Heart (tissue), 3 donors: ENCODE measurements around the gene DZIP1.

DNA sequence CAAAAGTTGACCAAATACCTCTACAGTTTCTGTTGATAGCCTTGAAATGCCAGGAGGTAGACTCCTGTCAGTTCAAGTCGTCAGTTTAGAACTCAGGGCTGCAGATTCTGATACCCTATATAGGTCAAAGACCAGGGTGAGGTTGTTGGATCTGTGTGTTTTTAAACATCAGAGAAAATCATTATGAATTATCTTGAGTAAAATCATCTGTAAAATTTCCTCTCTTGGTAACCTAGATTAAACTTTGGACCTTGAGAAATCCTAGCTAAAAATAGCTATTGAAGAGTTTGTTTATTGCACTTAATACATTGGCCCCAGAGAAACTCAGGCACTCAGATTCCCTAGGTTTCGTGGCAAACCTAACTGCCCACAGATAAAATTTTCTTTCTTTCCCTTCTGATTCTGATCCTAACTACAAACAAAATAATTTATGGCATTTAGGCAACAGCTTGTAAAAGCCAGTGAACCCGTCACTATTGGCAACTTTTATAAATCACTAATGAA lies 102.3 kb downstream of the GPC6 start:
- RAMPAGE, long total RNA, 2 experiments: no peak in any of the 2 experiments

- RAMPAGE, long total RNA, 2 experiments: no peak in any of the 2 experiments
Observed at GRCh38 chr13:94154323-94154676, 325.2 kb downstream of the DCT start.

DNA sequence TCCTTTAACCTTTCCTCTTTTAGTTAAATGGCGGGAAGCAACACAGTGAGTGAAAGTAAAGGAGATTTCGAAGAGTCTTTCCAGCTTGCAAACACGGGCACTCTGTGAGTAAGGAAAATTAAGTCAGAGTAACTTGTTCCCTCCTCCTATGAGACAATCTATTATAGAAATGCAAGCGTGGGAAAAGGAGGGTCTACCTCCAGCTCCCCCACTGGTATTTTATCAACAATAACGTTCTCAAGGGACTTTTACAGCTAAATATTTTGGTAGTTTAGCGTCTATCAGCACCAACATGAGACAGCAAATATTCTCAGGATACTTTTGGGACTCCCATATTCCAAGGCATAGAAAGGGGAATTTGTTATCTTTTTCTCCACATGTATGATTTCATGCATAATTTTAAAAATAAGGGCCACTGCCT lies 152.7 kb downstream of the DCT start:
- RAMPAGE, long total RNA, 2 experiments: no peak in any of the 2 experiments

- RAMPAGE, long total RNA, 2 experiments: start-site peak on the minus strand in 1 of 2 experiments, at chr13:94549388-94549397 at its widest, 20 reads per replicate
Observed at GRCh38 chr13:94548806-94549684, 46.9 kb downstream of the TGDS start.

- RAMPAGE, long total RNA, 2 experiments: no peak in any of the 2 experiments
Observed at GRCh38 chr13:94599666-94600387, 1.8 kb upstream of the GPR180 start.

GRCh38 chr13:94967505-94968352 lies 255.4 kb upstream of the SOX21 start:
- RAMPAGE, long total RNA, 2 experiments: no peak in any of the 2 experiments

GRCh38 chr13:95300231-95300482 lies 1.1 kb downstream of the ABCC4 start:
- RAMPAGE, long total RNA, 2 experiments: no peak in any of the 2 experiments

DNA sequence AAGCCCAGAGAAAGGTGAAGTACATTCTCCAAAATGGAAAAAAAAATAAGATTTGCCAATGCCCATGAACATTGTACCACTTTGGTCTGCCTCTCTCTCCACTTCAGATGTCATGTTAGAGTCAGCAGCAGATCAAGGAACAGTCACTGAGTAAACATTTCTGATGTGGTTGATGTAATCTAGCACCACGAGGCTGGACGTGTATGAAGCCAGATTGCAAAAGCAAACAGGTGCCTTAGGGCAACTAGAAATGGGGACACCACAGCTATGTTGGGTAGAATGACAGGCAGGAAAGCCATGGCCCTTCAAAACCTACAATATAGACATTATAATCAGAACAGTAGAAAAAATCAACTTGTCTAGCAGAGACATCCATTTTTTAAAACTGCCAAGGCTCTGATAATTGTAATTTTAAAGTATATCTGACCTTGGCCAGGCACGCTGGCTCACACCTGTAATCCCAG lies 13.2 kb upstream of the ABCC4 start:
- RAMPAGE, long total RNA, 2 experiments: no peak in any of the 2 experiments

DNA sequence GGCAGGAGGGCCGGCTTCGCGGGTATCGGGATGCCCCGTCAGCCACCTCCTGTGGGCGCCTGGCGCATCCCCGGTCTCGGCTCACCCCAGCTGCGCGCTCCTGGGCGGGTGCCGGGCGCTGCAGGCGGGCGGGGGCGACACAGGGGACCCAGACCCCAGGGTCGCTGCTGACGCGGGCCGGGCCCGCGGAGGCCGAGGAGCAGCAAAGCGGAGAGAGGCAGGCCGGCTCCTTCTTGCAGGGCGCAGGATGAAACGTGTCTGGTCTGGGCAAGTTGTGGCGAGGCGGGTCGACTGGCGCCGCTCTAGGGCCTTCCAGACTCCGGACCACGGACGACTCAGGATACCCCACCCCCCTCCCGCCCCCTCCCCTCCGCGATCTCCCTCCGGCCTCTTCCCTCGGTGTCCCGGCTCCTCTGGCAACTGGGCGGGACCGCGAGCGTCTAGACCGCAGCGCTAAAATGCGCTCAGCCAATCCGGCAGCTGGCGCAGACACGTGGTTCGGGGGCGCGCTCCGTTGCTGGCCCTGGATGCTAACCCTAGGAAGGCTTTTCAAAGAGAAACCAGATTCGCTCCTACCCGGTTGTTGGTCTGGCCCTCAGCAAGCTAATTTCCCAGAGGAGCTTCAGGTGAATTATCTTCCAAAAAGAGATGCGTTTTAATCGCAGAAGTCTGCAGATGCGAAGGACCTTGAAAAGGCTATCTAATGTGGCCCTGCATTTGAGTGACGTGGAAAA lies at the start of gene DZIP1:
Gene DZIP1 (minus strand): TSS at position 415 of the 734 bp plus-strand sequence.
- RAMPAGE, long total RNA, 2 experiments: no peak in any of the 2 experiments

DNA sequence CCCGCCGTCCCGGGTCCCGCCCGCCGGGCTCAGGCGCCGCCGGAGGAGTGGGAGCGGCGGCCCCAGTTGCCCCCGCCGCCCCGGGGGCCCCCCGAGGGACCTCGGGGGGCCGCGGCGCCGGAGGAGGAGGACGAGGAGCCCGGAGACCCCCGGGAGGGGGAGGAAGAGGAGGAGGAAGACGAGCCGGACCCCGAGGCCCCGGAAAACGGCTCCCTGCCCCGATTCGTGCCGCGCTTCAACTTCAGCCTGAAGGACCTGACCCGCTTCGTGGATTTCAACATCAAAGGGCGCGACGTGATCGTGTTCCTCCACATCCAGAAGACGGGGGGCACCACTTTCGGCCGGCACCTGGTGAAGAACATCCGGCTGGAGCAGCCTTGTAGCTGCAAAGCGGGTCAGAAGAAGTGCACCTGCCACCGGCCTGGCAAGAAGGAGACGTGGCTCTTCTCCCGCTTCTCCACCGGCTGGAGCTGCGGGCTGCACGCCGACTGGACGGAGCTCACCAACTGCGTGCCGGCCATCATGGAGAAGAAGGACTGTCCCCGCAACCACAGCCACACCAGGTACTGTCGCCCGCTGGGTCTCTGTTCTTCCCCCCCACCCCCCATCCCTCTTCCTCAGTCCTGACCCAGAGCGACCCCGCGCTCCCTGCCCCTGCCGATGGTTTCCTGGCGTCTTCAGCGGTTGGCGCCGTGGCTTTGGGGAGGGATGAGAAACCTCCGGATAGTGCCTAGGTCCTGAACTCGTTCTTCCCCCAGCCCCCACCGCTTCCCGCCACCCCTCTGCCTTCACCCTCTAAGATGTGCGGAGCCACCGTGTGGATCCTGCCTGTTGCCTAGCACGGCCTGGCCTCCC lies 1.3 kb downstream of the HS6ST3 start:
- RAMPAGE, long total RNA, 2 experiments: no peak in any of the 2 experiments

DNA sequence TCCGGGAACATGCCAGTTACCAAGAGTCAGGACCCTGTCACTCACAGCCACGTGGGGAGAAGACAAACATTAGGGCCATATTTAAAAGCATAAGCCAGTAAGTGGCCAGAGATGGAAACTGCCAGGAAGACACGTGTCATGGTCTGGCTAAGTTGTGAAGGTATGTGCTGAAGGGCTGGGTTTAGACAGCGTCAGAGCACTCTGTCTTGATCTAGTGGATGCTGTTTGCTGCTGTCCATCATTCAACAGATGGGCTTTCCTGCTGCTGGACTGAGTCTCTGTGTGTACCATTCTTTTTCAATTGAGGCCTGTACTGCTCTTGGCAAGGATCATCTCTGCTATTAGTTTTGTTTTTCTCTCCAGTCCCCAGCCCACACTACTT lies 128.6 kb downstream of the HS6ST3 start:
- RAMPAGE, long total RNA, 2 experiments: no peak in any of the 2 experiments

- RAMPAGE, long total RNA, 2 experiments: no peak in any of the 2 experiments
Observed at GRCh38 chr13:96636411-96636898, 357.8 kb downstream of the OXGR1 start.

DNA sequence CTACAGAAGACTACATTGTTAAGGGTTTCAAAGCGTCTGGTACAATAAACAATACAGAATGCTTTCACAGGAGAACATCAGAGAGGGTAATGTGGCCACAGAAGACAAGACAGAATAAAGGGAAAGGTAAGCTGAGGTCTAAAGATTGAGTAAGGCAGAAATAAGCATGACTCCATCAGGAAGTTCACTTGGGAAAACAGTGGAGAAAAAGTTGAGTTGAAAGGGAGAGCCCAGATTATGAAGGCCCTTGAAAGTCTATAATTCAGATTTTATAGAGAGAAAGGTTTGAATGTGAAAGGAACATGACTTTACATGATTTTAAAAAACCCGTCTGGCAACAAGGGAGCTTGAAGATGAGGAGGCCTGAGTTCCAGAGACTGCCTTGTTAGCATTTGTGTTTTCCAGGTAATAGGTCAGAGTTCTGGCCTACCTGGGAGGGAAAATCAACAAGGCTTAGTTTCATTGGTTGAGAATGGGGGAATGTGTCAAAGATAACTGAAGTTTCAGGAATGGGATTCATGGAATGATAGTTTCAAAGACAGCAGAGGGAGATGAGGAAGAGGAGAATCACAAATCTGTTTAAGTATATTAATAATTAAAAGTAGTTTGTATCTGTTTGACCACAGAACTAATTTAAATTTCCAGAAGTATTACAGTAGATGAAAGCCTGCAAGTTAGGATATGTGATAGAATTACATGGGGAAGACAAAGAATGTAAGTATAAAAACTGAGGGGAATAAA lies 1.7 kb upstream of the MBNL2 start:
- RAMPAGE, long total RNA, 2 experiments: no peak in any of the 2 experiments

- RAMPAGE, long total RNA, 2 experiments: no peak in any of the 2 experiments
Observed at GRCh38 chr13:97223104-97223987, 1.2 kb downstream of the MBNL2 start.

- RAMPAGE, long total RNA, 2 experiments: no peak in any of the 2 experiments
Observed at GRCh38 chr13:97224886-97225429, 2.8 kb downstream of the MBNL2 start.

GRCh38 chr13:97269599-97270295 lies 47.6 kb downstream of the MBNL2 start:
- RAMPAGE, long total RNA, 2 experiments: no peak in any of the 2 experiments

- RAMPAGE, long total RNA, 2 experiments: no peak in any of the 2 experiments
Observed at GRCh38 chr13:97327316-97327837, 105.2 kb downstream of the MBNL2 start.

DNA sequence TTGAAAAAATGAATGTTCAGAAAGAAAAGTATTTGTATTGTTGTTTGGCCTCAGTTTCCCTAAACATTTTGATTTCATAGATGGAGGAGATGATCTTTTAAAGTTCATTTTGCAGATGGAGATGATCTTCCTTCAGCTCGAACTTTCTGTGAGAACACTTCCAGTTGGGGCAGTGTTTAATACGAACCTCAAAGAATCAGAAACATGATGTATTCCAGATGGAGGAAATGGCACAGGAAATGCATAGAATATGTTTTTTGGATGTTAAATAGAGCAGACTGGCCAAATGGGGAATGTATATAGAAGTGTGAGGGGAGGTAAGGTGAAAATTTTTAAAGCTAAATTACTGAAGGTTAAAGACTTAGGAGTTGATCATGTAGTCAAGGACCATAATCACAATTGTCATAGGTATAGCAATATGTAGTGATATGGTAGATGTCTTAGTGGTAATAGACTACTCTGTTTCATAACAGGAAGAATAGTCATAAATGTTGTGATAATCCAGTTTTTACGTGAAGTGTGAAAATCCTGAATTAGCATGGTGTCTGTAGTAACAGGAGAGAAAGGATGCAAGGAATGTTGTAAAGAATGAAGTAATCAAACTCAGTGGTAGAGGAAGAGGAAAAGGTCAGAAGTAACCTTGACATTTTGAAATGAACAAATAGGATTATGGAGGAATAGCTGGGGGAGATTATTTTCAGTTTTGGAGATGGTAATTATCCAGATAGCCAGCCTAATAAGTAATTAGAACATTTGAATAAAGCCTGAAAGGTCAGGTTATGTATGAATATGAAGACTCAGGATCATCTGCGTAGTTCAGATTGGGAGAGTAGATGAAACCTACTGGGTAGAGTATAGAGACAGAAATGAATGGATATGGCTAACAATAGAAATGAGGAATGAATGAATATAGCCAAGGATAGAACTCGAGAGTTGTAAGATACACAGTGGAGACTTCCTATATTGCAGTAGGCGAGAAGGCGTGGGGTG lies 5.2 kb downstream of the RAP2A start:
- RAMPAGE, long total RNA, 2 experiments: no peak in any of the 2 experiments

DNA sequence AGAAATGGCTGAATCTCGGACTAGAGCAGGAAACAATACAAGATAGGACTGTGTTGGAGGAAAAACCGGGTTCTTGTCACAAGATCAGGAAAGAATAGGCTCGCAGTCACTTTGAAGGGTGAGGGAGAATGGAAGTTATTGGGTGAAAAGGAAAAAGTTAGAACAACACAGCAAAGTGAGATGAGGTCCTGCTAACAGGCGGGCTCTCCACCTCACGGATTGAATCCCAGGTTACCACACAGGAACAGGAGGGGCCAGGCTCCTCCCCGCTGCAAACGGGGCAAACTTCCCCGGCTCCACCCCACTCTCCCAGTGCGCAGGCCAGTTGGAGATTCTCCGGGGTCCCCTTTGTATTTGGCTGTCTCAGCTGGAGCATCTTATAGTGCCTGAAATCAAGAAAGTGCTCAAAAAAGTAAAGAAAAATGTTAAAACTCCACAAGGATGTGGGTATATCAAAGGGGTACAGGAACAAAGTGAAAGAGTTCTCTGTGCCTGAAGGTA lies 78.3 kb upstream of the IPO5 start:
- RAMPAGE, long total RNA, 2 experiments: no peak in any of the 2 experiments

DNA sequence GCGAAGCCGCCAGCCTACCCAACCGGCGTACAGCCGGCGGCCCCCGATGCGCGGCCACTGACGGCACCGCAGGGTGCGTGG lies 22.7 kb downstream of the IPO5 start:
- RAMPAGE, long total RNA, 2 experiments: no peak in any of the 2 experiments